Vermiform appendix (tissue), 1 donor: Measurements from ENCODE around the genes TSN and TEX51.

- PRO-cap, result no peak
Measured at GRCh38 chr2:121439446-121439881, 154.5 kb upstream of the TFCP2L1 start.

GRCh38 chr2:121446975-121447760 lies 162.2 kb upstream of the TFCP2L1 start:
- PRO-cap, result no peak

- PRO-cap, result no peak
Measured at GRCh38 chr2:121586647-121586966, 62.7 kb downstream of the CLASP1 start.

- PRO-cap, result unidirectional peak, plus-strand start at chr2:121596988
Measured at GRCh38 chr2:121596208-121597098, 52.8 kb downstream of the CLASP1 start.

GRCh38 chr2:121755222-121756154 lies at the start of gene TSN:
TSN (plus strand) TSS chr2:121755651.
- PRO-cap, result bidirectional peak, plus-strand start at chr2:121755662, minus-strand start at chr2:121755445

GRCh38 chr2:121768193-121768680 lies 12.8 kb downstream of the TSN start:
- PRO-cap, result no peak

DNA sequence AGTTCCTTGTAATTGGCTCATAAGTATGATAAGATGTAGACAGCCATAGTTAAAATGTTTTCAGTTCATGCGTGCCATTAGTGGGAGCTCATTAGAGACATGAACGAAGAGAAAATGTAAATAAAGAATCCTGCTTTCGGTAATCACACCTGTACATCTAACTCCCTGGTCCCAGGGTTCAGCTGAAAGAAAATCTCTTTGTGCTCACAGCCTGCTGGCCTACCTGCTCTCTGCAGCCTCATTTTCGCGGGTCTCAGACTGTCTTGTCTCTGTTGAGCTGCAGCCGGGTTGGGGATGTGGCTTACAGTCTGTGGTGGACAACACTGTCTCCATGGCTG lies 174.7 kb downstream of the TSN start:
- PRO-cap, result no peak

DNA sequence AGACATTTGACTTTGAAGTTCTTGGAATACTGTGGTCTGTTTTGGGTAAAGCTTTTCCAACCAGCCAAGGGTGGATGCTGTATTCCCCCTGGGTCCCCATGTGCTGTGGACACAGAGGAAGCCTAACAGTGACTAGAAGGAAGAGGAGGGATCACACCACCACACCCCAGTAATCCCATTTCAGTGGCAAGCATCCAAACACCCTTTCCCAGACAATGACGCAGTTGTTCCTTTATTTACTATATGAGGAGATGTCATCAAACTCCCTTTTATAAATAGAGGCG lies 959.5 kb upstream of the GYPC start:
- PRO-cap, result unidirectional peak, minus-strand start at position 100 of the sequence

DNA sequence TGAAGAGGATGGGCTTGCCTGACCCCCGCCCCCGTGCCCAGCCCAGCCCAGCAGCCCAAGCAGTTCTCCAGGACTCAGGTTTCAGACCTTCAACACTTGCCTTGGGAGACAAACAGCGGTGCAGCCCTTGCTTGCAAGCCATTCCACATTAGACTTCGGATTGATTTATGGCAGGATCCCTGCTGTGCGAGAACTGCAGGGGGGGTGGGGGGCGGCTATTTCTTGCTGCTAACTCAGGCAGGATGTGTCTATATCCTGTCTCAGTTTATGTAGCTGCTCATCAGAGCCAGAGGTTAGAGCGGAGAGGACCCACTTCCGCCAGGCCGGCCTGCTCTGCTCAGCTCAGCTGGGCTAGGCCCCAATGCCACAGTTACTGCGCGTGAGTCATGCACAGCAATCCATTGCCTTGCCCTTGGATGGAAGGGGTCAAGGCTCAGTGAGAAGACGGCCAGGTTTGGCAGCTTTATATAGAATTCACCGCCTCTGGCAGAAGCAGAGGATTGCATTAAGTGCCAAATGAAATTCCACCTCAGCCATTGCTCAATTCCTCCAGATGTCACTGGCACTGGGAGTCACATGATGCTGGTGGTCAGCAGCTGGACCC lies 1.8 kb downstream of the GYPC start:
- PRO-cap, result bidirectional peak, plus-strand start at position 312 of the sequence, minus-strand start at position 195 of the sequence

- PRO-cap, result bidirectional peak, plus-strand start at chr2:126662914, minus-strand start at chr2:126662764
Measured at GRCh38 chr2:126662548-126663290, 6.8 kb downstream of the GYPC start.

DNA sequence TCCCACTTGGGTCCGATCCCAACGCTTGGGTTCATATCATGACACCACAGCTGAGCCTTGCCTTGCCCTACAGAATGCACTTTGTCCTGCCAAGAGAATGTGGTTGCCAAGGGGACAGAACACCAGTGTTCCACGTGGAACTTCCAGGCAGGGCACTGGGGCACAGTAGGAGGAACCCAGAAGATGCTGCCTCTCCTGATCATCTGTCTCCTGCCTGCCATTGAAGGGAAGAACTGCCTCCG lies at the start of gene TEX51:
Gene TEX51, plus strand, starts transcription at position 155 of the 242 bp plus-strand sequence.
- PRO-cap, result no peak

GRCh38 chr2:126971256-126971702 lies 72.6 kb downstream of the TEX51 start:
- PRO-cap, result no peak

DNA sequence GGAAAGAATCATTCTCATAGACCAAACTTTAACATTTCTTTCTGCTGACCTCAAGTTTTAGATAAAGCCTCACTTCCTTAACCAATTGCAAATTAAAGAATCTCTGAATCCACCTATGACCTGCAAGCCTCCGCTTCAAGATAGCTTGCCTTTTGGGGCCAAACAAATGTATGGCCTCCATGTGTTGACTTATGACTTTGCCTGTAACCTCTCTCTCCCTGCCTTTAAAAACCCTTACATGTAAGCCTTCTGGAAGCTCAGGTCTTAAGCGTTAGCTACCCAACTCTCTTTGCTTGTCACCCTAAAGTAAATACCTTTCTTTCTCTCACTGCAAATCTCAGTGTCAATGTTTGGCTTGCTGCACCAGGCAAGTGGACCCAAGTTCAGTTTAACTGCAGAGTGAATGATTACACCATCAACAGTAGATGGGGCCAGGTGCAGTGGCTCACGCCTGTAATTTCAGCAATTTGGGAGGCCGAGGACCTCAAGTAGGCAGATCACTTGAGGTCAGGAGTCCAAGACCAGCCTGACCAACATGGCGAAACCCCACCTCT lies 97.9 kb downstream of the TEX51 start:
- PRO-cap, result no peak

DNA sequence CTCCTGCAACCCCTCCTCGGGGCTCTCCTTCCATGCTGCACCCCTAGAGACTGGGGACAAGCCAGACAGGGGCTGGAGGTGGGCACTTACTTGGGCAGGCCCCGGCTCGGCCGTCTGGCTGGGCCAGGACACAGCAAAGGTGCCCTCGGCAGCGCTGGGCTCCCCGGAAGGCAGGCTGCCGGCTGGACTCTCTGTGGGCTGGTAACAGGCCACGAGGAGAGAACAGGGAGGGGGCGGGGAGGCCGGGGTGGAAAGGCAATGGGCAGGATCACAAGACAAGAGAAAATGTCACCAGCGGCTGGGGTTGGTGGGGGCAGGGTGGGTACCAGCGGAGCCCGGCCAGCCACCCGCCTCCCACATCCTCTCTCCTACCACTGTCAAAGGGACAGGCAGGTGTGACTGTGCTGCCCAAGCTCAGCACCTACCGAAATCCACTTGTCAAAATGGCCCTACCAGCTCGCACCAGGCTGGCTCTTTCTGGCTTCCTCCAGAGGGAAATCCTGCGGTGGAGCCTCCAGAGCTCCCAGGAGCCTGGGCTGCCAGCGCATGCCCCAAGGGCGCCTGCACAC lies 54.7 kb downstream of the BIN1 start:
- PRO-cap, result no peak

DNA sequence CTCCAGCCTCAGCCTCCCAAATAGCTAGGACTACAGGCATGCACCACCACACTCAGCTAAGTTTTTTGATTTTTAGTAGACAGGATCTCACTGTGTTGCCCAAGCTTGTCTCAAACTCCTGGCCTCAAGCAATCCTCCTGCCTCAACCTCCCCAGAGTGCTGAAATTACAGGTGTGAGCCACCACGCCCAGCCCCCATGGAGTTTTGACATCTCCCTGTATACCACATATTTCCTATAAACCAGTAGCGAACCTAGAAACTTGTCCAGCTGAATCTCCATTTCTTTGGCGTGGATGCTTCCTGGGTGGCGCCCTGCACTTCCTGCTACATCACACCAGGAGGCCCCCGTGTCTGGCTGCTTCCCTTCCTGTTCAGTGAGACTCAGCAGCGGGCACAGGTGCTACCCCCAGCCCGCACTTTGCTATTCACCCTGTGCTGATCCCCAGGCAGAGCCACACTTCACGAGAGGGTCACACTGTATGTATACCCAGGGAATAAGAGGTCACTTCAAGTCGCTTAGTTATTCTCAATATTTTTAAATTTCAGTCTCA lies 35.1 kb downstream of the CYP27C1 start:
- PRO-cap, result no peak

GRCh38 chr2:127217959-127218477 lies 2.1 kb downstream of the CYP27C1 start:
- PRO-cap, result no peak

DNA sequence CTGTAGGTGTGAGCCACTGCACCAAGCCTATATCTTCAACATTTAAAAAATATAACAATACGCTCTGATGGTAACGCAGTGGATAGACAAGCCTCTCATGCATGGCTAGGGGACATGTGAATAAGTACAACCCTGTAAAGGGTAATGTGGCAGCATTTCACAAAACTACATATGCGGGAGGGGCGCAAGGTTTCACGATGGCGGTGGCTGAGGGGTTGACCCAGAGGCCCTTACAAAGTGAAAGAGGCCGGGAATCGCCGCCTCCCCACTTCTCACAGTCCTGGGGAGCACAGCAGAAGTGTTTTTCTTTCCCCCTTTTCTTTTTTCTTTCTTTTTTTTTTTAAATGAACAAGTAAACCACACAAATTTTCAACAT lies 26.8 kb upstream of the CYP27C1 start:
- PRO-cap, result no peak

GRCh38 chr2:127300977-127301601 lies 7.1 kb upstream of the ERCC3 start:
- PRO-cap, result no peak

GRCh38 chr2:127389690-127390455 lies 2.1 kb upstream of the MAP3K2 start:
- PRO-cap, result no peak

DNA sequence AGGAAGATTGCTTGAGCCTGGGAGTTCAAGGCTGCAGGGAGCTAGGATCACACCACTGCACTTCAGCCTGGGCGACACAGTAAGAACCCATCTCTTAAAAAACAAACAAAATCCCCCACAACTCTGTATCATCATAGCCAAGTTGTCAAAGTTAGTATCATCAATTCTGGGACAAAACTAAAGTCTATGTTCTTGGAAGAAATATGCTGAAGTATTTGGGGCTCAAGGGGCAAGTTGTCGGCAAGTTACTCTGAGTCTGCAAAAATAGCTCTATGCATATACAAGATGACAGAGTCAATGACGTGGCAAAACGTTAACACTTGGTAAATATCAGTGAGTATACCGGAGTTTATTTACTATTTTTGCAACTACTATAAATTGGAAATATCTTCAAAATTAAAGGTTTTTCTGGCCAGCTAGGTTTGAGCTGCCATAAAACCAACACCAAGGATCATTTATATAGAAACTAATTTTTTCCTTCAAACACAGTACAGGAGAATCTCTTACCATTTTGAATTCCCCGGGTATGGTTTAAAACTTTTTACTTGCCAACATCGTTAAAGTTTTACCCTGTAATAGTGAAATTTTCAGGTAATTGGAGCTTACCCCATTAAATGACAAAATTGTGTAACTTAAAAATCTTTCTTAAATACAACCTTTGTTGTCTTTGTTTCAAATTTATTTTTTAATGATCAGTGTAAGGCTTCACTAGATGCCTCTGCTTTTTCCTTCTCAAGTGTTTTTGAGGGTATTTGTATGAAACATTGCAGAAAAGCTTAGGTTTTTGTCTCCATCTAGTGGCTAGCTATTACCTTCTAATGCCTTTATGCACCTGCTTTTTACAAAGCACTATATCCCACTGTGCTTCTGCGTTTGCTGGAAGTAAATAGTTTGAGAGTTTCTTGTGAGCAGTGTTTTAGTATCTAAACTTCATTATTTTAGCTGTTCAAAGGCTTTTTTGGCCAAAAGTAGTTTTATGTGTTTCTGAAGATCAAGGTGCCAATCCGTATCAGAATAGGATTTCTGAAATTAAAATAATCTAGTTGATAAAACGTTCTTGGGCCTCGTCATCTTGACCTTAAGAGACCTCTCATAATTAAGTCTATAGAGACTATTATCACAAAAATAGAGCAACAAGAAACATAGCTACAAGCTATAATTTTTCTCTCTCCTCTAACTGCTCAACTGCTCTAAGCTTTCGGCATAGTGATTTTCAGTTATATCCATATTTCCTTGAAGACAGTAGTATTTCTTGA lies 47.2 kb downstream of the IWS1 start:
- PRO-cap, result no peak